NALM6 (cell line): ENCODE data around the genes SEMG1, EPPIN and WFDC8.

GRCh38 chr20:44727176-44727863, 12.2 kb downstream of the CCN5 start:
- PRO-cap = no peak

DNA sequence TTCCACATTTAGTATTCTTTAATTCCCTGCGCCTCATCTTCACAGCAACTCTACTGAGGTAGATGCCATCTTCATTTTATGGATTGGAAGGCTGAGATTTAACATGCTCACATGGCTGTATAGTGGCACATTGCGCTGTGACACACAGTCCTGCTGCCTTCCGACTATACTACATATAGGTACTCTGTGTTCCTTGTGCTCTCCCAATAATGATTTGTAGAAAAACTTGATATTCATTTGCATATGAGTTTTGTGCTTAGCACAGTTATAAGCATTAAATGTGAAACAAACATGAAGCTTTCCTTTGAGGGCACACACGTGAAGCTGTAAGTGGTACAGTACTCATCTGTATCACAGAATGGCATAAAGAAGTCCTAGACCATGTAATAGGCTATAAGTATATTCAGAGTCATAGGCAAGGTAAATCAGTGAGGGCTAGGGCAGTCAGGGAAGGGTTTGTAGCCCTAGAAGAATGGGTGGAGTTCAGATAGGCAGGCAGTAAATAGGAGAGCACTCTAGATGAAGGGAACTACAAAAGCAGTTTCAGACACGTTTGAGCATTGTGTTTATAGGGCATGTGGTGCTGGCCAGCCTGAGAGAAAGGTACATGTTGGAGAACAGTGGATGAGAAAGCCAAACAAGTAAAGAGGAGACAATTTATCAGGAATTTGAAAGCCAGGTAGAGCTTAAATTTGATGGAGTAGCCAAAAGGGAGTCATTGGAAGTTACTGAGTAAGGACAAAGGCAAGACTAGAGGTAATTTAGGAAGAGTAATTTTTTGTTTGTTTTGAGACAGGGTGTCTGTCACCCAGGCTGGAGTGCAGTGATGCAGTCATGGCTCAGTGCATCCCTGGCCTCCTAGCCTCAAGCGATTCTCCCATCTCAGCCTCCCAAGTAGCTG, 9.4 kb downstream of the YWHAB start:
- PRO-cap = no peak

- PRO-cap = no peak
Measured at GRCh38 chr20:44906960-44907611, 2.8 kb upstream of the PABPC1L start.

DNA sequence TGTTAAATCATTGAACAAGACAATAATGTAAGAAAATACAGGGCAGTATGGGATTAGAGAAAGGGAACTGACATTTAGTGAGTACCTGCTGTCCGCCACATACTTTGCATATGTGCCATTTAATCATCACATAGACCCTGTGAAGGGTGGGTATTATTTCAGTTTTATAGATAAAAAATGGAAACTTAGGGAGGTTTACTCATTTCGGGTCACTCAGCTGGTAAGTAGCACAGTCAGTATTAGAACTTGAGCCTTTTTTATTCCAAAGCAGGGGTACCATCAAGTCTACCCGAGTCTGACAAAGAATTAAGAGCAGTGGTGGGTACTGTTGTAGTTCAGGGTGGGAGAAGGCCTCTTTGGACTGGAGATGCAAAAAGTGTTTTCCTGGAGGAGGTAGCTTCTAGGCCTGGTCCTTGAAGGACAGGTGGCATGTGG, 31.5 kb downstream of the STK4 start:
- PRO-cap = no peak

GRCh38 chr20:45054943-45055206, 46.1 kb downstream of the KCNS1 start:
- PRO-cap = no peak

GRCh38 chr20:45154583-45155112, 20.1 kb upstream of the PI3 start:
- PRO-cap = no peak

DNA sequence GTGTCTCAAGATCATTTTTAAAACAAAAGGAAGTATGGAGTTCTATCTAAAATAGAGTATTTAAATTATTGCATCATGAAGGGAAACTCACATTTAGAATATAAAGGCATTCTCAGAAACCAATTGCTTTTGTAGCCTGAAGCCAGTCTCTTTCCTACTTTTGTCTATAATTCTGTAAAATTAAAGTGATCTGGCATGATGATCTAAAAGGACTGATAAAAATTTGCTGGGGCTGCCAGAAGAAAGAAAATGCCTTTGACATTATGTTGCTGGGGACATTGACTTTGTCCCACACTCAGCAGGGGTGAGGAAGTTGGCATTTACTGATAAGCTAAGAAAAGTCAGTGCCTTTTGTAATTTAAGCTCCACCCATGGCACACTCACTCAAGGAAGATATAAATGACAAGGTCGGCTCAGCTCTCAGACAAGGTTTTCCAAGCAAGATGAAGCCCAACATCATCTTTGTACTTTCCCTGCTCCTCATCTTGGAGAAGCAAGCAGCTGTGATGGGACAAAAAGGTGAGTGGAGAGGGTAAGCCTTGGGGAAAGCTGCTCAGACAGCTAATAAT, at the start of gene SEMG1:
TSS of gene SEMG1 (plus strand) at position 423 of the 569 bp plus-strand sequence.
- PRO-cap = no peak

GRCh38 chr20:45330076-45330744, 18.0 kb downstream of the SDC4 start:
- PRO-cap = no peak

DNA sequence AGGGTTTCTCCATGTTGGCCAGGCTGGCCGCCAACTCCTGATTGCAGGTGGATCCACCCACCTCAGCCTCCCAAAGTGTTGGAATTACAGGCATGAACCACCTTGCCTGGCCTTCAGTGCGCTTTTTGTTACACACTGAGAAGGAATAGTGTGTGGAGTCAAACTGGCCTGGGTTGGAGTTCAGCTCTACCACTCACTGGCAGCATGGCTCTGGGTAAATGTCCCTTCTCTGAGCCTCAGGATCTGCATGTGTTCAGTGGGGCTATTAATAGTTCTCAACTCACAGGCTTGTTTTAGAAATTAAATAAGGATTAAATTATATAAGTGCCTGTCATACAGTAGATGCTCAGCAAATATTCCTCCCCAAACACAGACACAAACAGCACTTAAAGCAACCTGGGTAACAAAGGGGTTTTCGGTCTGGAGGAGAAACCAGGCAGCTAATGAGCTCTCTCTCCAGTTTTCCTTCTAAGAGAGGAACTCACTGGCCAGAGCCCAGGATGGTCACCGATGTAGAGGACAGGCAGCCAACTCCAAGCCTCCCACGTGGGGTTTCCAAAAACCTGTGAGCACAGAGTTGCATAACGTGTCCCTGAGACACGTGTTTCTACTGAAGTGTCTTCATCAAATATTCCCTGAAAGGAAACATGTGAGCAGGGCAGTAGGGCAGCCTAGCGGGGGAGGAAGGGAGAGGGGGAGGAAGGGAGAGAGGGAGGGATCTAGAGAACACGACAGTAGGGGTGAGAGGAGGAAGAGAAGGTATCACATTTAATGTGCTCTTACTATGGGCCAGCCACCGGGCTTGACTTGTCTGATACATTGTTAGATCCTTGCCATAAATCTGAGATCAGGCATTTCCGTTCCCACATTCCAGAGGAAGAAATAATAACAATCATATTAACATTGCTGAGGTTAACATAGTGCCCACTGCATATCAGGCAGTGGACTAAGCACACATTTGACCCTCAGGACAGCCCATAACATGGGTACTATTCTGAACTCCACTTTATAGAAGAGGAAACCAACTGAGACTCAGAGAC, 4.8 kb upstream of the SYS1 start:
- PRO-cap = no peak

DNA sequence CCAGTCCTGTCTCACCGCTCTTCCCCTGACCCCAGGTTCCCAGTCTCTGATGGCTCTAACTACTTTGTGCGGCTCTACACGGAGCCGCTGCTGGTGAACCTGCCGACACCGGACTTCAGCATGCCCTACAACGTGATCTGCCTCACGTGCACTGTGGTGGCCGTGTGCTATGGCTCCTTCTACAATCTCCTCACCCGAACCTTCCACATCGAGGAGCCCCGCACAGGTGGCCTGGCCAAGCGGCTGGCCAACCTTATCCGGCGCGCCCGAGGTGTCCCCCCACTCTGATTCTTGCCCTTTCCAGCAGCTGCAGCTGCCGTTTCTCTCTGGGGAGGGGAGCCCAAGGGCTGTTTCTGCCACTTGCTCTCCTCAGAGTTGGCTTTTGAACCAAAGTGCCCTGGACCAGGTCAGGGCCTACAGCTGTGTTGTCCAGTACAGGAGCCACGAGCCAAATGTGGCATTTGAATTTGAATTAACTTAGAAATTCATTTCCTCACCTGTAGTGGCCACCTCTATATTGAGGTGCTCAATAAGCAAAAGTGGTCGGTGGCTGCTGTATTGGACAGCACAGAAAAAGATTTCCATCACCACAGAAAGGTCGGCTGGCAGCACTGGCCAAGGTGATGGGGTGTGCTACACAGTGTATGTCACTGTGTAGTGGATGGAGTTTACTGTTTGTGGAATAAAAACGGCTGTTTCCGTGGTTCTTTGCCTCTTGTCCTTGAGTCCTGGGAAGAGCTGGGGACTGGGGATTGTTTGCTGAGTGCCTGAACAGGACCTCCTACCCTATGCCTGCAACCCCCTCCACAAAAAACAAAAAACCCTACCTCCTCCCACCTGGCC, 9.8 kb downstream of the PIGT start:
- PRO-cap = no peak

DNA sequence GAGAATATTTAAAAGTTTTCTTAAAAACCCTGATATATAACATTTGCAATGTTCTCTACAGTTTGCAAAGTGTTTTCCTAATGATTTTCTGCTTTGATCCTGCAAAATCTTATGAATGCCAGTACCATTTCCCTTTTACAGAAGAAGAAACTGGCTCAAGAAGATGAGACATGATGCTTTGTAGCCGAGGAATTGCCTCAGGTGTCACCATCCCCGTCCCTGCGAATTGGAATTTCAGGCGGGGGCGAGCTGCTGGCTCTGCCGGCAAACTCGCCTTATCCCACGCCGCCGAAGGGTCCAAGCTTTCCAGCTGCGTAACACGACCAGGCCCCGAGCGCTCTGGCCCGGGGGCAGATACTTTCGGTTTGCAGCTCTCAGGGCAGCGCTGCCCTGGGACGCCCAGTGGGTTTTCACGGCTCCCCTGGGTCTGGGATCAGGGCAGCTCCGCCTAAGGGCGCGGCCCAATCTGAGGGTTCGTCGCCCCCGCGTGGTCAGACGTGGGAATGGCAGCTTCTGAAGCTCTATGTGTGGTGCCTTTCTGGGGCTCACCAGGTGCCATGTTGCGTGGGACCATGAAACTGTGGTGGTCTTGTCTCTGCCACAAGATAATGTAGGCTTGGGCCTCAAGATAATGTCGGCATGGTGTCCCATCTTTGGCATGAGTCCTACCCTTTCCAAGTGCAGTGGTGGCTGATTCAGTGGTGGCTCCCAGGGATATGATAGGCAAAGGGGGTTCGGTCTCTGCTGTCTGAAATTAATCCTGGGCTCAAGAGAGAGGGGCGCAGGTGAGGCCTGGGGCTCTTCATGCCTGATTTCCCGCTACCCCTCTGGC, 20.9 kb downstream of the PIGT start:
- PRO-cap = unidirectional peak, minus-strand start at position 341 of the sequence

DNA sequence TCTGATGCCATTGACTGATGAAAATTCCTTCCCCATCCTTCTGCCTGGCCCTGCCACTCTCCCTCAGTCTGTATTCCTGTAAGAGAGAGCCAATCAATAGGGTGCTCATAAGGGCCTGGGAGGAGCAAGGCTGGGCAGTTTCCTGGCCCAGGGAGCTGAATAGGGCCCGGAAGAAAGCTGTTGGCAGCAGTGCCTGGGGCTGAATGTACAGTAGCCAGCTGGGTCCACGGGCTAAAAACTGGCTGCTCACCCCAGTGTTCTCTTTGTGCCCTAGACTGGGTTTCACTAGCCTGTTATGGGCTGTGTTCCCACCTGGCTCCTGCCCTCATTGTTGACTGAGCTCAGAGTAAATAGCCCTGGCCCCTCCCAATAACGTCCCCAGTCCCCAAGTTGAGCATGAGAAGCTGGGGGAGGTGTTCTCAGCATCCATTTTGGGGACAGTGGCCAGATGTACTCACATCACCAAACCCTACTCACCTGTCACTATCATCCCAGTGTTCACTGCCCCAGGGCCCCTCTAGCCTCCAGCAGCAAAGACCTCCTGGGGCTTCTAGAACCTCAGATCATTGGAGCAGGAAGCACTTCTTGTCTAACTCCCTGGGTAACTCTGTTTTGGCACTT, 1.6 kb upstream of the WFDC2 start:
- PRO-cap = no peak

- PRO-cap = no peak
Measured at GRCh38 chr20:45547243-45547597, at the start of gene EPPIN. EPPIN (minus strand) TSS chr20:45547401.

GRCh38 chr20:45579140-45579642, at the start of gene WFDC8:
WFDC8 (minus strand) TSS chr20:45579284.
- PRO-cap = no peak

- PRO-cap = no peak
Measured at GRCh38 chr20:45822066-45822564, 5.0 kb downstream of the TNNC2 start.

DNA sequence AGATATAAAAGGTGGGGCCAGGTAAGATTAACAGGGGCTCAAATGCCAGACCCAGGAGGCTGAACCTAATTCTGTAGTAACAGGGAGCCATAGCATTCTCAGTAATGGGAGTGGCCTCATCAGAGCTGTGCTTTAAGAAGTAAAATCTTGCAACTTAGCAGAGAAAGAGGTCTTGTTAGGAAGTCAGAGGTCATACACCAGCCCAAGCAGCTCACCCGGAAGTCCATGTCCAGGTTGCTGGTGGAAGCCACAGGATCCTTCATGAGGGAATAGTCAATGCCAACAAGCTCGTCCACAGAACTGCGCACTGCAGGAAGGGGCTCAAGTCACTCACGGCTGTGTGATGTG, 5.9 kb downstream of the PLTP start:
- PRO-cap = no peak

- PRO-cap = no peak
Measured at GRCh38 chr20:45947097-45947980, 12.9 kb downstream of the PCIF1 start.

GRCh38 chr20:45967639-45968240, 4.3 kb downstream of the ZNF335 start:
- PRO-cap = no peak

GRCh38 chr20:45970842-45971091, 1.2 kb downstream of the ZNF335 start:
- PRO-cap = no peak

DNA sequence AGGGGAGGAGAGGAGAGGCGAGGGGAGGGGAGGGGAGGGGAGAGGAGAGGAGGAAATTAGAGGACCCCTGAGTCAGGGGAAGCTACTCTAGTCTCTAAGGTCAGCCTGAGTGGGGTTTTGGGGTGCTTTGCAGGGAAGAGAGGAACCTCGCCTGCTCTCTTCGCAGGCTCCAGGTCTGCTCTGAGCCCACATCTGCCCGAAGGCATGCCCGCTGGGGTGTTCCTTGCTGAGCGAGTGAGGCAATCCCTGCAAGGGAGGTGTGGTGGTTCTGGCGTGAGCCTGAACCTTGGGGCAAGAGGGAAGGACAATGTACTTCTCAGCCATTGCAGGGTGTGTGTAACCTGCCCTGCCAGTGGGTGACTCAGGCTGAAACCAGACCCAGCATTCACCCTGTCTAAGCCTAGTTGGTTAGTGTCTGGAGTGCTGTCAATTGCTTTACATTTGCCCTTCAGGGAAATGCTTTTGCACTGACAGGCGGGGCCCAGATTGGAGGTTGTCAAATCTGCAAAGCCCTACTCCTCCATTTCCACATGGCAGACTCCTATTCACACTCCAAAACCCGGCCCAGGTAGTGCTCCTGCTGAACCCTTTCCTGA, 15.3 kb upstream of the MMP9 start:
- PRO-cap = no peak